Cytotoxic T cell (primary cell): ENCODE measurements around the gene LPIN3.

- PRO-cap, 2 experiments, result no peak in any of the 2 experiments
Measured at GRCh38 chr20:41058327-41058910, 29.8 kb downstream of the TOP1 start.

GRCh38 chr20:41125738-41126319 lies 11.5 kb upstream of the PLCG1 start:
- PRO-cap, 2 experiments, result no peak in any of the 2 experiments

GRCh38 chr20:41138403-41139322 lies 1.3 kb downstream of the PLCG1 start:
- PRO-cap, 2 experiments, result peak in 2 of 2 experiments; most common plus-strand start chr20:41139093 (in 1); most common minus-strand start chr20:41138975 (in 2)

DNA sequence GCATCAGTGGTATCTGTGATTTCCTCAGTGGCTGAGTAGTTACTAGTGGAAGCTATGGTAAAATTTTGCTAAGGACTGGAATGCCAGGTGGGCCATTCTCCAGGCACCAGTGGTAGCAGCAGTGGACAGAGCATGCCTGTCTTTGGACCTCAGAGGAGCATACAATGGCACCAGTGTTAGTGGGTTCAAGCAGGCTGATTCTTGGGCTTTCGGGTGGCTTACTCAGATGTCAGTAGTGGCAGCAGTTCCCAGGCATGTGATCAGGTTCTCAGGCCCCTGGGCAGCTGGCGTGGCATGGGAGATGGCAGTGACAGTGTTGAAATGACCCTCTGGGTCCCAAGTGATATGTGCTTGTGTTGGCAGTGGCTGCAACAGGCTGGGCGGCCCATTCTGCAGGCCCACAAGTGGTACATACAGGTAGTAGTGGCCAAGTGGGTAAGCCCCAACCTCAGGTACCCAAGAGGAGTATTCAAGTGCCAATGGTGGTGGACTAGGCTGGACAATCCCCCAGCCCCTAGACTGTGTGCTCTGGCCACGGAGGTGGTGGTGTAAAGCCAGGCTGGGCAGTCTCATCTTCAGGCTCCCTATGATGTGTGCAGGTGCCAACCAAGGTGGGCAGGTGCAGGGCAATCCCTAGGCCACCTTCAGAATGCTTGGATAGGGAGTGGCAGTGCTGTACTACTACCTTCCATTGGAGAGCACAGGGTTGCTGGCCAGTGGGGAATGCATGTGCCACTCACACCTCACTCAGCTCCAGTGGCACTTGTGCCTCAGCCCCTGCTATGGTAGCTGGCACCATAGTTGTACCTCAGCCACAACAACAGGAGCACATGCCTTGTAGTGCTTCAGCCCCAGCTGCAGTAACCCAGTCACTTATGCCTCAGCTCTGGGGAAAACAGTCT lies 54.7 kb downstream of the PLCG1 start:
- PRO-cap, 2 experiments, result no peak in any of the 2 experiments

DNA sequence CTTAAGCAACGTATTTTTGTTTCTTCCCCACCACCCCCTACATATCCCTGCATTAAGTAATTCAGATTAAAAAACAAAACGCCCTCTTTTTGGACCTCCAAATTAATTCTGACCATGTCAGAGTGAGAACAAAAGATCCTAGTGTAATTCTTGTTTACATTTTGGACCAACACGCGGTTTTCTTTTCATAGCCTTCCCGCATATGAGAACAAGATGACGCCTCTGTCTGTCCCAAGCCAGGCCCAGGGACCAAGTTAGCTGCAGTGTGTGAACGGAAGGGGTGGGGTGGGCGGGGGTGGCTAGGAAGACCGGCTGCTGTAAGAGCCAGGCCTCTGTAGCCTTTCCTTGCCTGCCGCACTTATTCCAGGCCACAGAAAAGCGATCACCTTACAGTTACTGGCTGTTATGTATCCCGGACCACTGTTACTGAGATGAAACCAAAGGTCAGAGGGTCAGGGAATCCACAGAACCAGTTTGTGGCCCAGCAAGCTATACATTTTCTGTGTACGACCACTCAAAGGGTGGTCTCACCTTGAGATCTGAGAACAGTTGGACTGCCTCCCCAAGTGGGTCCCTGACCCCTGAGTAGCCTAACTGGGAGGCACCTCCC lies 68.0 kb downstream of the PLCG1 start:
- PRO-cap, 2 experiments, result no peak in any of the 2 experiments

DNA sequence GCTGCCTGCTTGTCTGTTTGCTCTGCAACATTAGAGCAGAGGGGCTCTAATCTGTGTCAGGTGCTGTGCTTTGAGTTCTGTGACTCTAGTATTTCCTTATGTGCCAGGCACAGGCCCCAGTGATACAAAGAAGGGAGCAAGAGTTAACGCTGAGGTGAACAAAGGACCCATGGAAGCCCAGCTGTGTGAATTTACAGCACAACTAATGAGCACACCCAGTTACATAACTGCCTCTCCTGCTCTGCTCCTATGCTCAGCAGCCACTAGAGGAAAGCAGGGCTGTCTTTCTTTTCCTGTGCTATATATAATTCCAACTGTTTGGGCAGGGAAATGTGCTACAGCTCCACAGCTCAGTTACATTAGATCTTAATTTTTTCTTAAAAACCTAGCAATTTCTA lies 72.2 kb downstream of the ZHX3 start:
- PRO-cap, 2 experiments, result no peak in any of the 2 experiments

- PRO-cap, 2 experiments, result no peak in any of the 2 experiments
Measured at GRCh38 chr20:41261944-41262403, 55.6 kb downstream of the ZHX3 start.

DNA sequence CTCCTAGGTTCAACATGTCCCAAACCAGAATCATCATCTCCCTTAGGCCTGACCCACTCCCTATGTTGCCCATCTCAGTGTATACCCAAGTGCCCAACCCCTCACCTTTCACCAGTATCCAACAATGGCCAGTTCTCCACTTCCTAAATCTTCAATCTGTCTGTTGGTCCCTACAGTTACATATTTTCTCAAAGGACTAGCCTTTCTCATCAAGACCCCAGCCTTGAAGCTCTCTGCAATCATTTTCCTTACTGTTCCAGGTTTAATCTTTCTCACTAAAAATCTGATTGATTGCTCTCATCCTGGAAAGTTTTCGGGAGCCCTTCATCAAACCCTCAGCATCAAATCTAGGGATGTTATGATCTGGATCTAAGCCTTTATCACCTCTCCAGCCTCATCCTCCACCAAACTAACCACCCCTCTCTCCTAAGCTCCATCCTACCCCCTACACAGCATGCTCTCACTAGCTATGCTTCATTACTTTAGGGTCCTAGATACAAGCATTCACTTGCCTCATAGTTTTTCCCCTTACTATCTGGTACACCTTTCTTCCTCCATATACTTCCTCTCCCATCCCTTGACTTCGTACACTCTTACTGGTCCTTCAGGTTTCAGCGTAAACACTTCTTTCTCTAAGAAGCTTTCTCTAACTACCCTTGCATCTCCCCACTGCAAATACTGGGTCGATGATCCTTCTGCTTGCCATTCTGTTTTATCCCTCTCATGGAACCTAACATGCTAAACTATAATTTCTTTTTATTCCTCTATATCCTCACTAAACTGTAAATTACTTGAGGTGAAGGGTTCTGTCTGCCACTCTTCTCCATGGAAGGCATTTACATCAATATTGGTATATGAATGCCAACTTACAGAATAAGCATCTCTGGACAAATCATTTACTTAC lies 32.9 kb downstream of the ZHX3 start:
- PRO-cap, 2 experiments, result no peak in any of the 2 experiments

- PRO-cap, 2 experiments, result no peak in any of the 2 experiments
Measured at GRCh38 chr20:41315976-41316429, 1.5 kb downstream of the ZHX3 start.

- PRO-cap, 2 experiments, result no peak in any of the 2 experiments
Measured at GRCh38 chr20:41340456-41341108, at the start of gene LPIN3. TSS of gene LPIN3 (plus strand) at chr20:41340821.

DNA sequence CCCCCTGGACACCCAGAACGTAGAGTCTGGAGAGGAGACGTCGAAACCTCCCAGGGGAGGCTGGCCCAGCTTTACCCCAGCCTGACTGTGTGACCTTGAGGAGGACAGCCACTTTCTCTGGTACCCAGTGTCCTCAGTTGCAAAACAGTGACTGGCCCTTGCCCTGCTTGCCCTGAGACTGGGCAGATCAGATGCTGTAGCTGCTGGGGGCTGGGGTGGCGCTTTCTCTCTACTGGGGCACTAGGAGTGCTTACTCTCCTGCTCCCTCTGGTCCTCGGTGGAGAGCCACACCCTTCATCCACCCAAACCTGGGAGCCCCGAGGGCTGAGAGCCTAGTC lies 538 bp downstream of the LPIN3 start:
- PRO-cap, 2 experiments, result no peak in any of the 2 experiments

DNA sequence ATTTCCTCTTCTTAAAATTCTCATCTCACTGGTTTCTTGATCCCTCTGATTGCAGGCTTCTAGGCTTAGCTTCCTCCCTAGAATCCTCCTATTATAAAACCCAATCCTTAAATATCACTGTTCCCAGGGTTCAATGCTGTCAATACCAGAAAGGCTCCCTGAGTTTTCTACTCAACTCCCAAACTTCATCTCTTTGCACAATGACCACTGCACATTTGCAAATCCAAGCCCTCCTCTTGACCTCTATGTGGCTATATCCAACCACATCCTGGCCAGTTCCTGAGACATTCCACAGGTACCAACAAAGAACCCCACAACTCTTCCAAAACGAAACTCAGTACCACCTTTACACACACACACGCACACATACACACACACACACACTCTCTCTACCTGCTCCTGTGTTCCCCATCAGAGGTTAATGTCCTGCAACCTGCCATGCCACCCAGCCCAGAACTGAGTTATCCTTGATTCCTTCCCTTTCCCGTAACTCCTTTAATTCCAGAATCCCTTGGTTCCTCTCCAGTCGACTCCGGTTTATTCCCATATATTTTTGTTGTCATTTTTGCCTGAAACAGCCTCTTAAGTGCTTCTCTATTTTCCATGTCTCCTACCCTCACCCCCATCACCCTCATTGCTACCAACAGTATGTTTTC lies 58.5 kb downstream of the CHD6 start:
- PRO-cap, 2 experiments, result no peak in any of the 2 experiments

- PRO-cap, 2 experiments, result no peak in any of the 2 experiments
Measured at GRCh38 chr20:41715431-41716013, 97.3 kb upstream of the CHD6 start.

DNA sequence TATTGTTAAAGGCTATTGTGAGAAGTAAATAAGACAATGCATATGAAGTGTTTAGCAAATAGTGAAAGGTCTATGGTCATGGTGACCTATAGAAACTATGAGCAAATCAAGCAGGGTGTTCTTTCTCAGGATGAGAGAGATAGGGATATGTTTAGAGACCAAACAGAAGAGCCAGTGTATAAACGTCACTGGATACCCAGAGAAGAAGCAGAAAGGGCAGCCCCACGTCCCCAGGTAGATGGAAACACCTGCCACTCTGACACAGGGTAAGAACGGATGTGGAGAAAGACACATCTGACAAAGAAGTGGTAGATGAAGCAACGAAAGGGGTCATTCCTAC lies 470.1 kb downstream of the PTPRT start:
- PRO-cap, 2 experiments, result no peak in any of the 2 experiments

DNA sequence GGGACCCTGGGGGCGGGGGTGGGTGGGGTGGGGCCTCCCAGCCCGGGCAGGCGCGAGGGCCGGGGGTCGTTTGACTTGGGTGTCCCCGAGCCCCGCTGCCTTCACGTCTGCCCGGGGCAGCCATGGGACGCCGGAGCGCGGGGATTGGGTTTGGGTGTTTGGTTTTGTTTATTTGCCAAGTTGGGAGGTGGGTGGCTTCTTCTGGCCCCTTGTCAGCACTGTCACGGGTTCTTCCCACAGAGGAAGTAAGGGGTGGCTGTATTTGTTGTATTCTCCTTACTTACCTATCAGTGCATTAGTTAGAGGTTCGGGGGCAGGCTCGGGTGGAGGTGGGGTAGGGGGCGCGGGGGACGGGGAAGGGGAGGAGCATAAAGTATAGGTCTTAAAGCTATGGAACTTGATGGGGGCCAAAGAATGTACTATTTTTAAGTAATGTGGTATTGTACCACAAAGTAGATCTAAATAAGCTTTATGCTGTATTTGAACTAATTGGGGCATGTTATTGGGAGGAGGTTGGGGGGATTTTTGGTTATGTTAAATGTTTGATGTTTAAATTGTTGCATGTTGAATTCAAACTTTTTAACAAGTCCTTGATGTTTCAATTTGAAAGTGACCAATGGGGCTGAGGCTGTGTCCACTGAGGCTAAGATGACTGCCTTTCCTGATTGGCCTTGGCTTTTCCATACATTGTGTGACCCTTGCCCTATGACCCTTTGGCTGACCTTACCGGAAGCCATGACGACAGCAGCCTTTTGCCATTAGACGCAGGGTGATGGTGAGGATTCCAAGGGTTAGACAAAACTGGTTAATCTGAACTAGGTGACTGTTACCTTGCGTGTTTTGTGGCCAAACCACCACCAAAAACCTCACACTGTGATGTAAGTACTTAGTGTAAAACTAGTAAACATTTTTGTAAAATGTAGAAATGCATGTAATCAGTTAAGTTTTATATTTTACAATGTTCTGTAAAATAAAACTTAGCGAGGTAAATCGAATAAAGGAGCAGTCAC lies 1.2 kb downstream of the SRSF6 start:
- PRO-cap, 2 experiments, result peak in 2 of 2 experiments; most common plus-strand start position 295 of the sequence (in 1); most common minus-strand start position 139 of the sequence (in 2)

- PRO-cap, 2 experiments, result no peak in any of the 2 experiments
Measured at GRCh38 chr20:43459553-43459980, 1.9 kb downstream of the SRSF6 start.

- PRO-cap, 2 experiments, result no peak in any of the 2 experiments
Measured at GRCh38 chr20:43515073-43515505, 7.6 kb downstream of the L3MBTL1 start.

DNA sequence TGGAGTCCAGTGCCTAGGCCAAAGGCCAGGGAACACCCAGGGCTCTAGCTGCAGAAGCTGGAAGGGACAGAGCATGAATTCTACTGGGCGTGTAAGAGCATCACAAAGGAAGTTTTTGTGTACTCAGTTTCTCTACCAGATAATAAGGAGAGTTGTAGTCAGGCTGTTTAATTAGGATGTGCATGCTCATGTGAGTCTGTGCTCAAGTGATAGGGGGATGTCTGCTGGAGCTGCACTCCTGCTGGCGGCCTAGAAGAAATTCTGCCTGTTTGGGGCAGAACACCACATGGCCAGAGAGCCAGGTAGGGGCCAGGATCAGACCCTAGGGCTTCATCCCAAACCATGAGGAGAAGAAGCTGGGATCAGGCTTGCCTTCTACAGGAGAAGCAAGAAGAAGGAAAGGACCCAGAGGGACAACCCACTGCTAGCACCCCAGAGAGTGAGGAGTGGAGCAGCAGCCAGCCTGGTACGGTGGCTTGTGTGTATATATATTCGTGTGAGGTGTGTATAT lies 8.3 kb downstream of the L3MBTL1 start:
- PRO-cap, 2 experiments, result no peak in any of the 2 experiments

DNA sequence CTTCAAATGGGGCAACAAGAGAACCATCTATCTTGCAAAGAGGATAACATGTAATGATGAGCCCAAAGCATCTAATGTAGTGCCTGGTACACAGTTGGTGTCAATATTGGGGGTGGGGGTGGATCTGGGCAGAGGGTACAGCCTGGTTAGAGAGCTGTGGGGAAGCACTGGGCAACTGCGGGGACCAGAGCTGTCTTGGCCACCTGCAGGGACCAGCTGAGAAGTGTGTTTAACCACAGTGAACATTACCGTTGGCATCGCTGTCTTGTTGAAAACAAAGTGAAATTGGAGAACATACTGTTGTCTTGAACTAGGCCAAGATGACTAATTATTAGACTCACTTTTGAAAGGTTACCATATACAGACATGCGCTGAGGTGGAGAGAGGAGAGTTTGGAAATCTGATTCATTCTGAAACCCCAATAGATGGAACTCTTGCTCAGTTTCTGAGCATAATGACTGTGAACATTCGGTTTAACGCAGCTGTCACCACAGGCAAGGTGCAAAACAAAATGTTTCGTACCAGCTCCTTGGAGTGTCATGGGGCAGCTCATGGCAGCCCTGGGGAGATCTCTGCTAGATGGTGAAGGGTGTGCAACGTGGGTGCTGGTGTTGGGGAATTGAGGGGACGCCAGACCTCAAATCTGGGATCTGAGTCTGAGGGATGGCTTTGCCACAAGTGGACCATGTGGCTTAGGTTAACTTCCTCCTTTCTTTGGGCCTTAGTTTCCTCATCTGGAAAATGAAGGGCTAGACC lies 24.4 kb upstream of the GTSF1L start:
- PRO-cap, 2 experiments, result peak in 1 of 2 experiments; most common plus-strand start position 564 of the sequence (in 1)

- PRO-cap, 2 experiments, result no peak in any of the 2 experiments
Measured at GRCh38 chr20:43849758-43850449, 64.7 kb upstream of the TOX2 start.